Cardiac ventricle fibroblast (primary cell): ENCODE data around the genes VBP1 and F8A2.

DNA sequence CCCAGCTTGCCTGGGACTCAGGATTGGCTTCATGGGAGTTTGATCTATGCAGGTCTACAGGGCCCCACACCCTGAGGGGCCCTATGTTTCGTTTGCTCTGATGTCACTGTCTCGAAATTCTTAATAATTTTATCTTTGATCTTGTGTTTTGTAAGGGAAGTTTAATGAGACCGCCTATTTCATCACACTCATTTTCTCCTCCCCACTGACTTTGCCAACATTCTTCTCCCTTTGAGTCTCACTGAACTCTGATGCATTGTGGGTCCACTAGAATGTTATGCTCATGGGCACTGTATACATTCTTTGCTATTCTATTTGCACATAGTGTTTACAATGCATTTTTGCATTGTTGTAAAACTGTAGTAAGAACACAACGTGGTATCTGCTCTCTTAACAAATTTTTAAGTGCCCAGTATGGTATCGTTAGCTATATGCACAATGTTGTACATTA lies 277 bp upstream of the SMIM9 start:
- RAMPAGE, long total RNA = no peak

- RAMPAGE, long total RNA = no peak
These were observed 44.1 kb downstream of the F8A1 start for GRCh38 chrX:154930276-154930572.

DNA sequence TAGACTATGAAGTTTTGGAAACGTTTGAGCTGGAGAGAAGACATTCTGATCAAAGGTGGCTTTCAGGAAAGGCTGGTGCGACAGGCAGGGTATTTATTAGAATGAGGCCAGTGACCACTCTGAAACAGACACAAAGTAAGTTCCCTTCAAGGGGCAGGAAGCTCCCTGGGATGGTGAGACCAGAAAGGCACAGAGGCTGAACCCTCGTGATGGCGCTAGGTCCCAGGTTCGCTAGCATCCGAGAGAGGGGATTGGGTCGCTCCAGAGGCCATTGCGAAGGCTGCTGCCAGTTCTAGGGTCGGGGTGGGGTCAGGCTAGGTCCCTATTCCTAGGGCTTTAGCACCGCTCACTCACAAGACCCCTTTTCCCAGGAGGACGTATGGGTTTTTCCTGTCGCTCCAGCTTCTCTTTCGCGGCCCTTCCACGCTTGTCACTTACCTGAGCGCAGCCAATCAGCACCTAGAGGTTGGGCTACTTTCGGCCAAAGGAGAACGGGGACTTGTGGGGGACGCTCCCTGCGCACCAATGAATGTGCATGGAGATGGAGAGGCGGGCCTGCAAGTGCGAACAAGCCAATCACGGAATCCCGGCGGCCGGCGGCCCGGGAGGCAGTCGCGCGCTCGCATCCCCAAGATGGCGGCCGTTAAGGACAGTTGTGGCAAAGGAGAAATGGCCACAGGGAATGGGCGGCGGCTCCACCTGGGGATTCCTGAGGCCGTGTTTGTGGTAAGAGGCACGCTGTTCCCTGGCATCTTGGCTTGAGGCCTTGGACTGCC lies at the start of gene VBP1:
Gene VBP1, plus strand, starts transcription at position 611 of the 776 bp plus-strand sequence.
- RAMPAGE, long total RNA = no peak

- RAMPAGE, long total RNA = no peak
These were observed 500 bp downstream of the VBP1 start for GRCh38 chrX:155216626-155217293.

DNA sequence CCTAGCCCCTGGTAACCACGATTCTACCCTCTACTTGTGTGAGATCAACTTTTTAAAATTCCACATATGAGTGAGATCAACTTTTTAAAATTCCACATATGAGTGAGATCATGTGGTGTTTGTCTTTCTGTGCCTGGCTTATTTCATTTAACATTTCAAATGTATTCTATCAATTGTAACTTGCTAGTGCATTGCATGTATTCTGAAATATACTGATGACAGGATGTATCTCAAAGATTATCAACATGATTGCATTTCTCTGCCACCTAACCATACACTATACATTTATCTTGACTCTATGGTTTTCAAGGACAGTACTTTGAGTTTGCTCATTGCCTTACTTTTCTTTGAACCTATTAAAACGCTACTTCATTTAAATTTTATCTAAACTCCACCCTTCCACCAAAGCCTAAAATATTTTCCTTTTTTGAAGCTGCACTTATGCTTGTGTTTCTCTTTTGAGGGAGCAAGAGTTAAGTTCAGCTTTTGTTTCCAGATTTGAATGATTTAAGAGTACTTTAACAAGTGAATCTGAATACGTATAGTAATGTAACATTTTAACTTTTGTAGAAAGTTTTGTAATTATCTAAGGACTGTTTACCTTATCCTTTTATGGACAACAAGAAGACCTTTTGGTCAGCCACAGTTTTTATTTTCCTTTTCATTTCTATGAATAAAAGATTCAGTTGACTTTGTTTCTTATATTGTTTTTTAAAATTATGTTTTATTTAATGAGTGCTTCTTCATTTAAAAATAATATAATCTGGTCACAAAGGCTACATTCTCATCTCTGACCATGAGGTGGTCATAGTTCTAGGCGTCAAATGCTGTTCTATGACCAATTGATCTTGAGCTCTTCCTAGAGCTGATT lies 12.5 kb upstream of the RAB39B start:
- RAMPAGE, long total RNA = no peak

DNA sequence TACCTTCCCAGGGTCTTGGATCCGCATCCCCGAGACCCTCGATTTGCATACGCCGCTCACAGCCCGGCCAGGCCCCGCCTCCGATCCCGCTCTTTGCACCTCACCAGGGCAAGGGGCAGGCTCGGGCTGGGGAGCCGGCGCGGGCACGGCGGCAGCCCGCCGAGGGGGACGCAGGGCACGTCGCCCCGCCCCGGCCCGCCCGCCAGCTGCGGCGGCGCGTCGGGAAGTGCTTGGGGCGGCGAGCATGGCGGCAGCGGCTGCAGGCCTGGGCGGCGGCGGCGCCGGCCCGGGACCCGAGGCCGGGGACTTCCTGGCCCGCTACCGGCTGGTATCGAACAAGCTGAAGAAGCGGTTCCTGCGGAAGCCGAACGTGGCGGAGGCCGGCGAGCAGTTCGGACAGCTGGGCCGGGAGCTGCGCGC lies at the start of gene F8A2:
Gene F8A2, plus strand, starts transcription at position 225 of the 420 bp plus-strand sequence.
- RAMPAGE, long total RNA = no peak

- RAMPAGE, long total RNA = no peak
These were observed 113.9 kb upstream of the VAMP7 start for GRCh38 chrX:155766883-155767973.

GRCh38 chrX:155768213-155768753 lies 112.9 kb upstream of the VAMP7 start:
- RAMPAGE, long total RNA = no peak